Metastatic Pancreatic Carcinoma in the Ovary (tissue), 1 donor: ENCODE data around the genes KIF1C, SCIMP and AIPL1.

- PRO-cap, result no peak
These were observed 579 bp downstream of the ENO3 start for GRCh38 chr17:4951462-4951934.

- PRO-cap, result bidirectional peak, plus-strand start at chr17:4967176, minus-strand start at chr17:4967123; bidirectional peak, plus-strand start at chr17:4967543, minus-strand start at chr17:4967250
These were observed 845 bp downstream of the SPAG7 start for GRCh38 chr17:4966618-4967326.

DNA sequence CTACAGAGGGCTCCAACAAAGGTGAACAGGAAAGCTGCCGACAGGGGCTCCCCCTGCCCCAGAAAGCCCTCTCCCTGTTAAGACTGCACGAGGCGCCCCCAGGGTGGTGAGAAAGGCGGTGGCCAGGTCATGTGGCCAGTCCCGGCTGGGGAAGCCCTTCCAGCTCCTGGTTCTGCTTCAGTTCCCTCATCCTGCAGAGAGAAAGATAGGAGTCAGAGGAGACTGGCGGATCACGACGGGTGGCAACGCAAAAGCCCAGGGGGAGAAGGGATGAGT lies 950 bp upstream of the SPAG7 start:
- PRO-cap, result no peak

DNA sequence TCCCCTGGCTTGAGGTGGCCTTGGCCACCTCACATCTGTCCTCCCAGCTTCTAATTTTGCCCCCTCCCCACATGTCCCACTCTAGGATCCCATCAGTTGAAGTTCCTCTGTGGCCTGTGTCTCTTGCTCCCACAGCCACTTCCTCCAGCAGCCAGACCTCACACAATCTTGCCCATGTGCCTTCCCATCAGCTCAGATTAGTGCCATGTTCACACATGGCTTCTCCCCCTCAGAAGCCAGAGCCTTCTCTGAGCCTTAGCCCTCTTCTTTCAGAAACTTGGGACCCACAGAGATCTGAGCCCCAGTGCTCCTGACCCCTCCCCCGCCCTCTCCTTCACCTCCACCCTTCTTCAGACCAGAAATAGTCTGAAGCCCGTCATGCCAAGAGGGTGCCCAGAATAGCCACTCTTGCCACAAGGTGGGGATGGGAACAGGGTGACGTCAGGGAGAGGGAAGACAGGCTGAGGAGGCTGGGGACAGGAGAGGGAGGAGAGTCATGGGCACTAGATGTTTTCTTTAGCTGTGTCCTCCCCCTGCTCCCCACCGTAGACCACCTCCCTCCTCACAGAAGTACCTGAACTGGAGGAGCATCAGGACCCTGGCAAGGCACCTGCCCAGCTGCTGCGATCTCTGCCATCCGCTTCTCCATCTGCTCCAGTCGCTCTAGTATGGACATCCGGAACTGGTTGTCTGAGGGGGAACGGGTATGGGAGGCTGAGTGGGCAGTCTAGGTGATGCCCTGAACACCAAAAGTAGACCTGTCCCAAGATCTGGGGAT lies 6.4 kb upstream of the SPAG7 start:
- PRO-cap, result no peak

DNA sequence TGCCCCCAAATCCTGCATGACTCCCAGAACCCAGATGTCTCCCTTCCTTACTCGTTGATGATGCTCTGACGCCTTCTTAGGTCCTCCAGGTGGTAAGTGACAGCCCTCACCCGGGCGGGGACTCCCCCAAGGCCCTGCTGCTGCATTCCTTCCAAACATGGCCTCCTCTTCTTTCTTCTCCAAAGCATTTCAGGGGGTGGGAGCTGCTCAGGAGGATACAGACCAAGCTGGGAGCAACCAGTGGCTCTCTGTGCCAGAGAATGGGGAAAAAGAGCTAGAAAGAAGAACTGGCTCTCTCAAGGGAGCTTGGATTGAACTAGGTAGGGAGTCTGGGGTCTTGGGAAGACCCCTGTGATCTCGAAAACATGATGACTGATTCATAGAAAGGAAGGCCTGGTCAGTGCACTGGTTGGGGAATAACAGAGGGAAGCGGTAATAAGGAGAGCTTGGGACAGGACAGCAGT lies 1.9 kb upstream of the CAMTA2 start:
- PRO-cap, result no peak

GRCh38 chr17:4997375-4998425 lies at the start of gene KIF1C:
Gene KIF1C (plus strand): TSS chr17:4997950.
- PRO-cap, result bidirectional peak, plus-strand start at chr17:4997673, minus-strand start at chr17:4997520; bidirectional peak, plus-strand start at chr17:4997950, minus-strand start at chr17:4997886

- PRO-cap, result no peak
These were observed 9.6 kb upstream of the SLC52A1 start for GRCh38 chr17:5044807-5045206.

- PRO-cap, result no peak
These were observed 14.4 kb downstream of the ZNF232 start for GRCh38 chr17:5096817-5098084.

DNA sequence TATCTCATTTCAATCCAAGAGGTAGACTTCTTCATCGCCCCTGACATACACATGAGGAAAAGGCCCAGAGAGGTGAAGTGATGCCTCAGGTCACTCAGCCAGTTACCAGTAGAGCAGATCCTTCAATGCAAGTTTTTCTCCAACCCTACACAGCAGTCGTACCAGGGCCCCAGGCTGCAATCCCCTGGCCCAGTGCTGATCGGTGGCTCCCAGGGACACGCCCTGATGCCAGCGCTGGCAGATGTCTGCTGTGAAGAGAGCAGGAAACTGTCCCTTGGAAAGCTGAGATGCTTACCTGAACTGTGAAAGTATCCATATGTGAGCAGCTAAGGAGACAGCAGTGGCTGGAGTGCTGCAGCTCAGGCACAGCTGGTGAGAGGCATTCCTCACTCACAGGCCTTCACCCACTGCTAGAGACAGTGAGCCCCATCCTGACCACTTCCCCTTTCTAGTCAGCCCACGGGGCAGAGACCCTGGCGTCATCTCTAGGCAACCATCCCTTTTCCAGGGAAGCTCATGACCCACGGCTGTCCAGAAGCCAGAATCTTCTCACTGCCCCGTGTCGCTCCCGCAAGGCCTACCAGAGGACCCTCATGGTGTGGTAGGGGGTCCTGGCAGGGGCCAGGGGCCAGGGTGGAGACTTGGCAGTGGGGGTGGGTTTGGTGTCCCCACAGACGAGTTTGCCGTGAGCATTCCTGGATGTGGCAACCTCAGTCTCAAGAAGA lies at the start of gene SCIMP:
Gene SCIMP, minus strand, starts transcription at position 421 of the 725 bp plus-strand sequence.
- PRO-cap, result no peak

- PRO-cap, result no peak
These were observed 888 bp downstream of the RABEP1 start for GRCh38 chr17:5282952-5283391.

DNA sequence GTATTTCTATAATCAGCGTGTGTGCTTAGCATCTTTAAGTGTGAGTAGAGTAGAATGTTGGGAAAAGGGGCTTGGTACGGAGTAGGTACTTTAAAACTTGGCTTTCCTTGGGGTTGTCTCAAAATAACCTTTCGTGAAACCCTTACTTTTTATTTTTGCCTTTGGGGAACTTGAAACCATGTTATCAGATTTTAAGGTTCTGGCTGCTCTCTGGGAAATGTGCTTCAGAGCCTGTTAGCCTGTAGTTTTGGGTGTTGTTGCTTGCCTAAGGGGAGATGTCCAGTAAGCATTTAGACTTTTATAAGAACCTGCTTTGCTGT lies 1.4 kb downstream of the RABEP1 start:
- PRO-cap, result no peak

GRCh38 chr17:5434706-5435531 lies 4.0 kb downstream of the C1QBP start:
- PRO-cap, result no peak

DNA sequence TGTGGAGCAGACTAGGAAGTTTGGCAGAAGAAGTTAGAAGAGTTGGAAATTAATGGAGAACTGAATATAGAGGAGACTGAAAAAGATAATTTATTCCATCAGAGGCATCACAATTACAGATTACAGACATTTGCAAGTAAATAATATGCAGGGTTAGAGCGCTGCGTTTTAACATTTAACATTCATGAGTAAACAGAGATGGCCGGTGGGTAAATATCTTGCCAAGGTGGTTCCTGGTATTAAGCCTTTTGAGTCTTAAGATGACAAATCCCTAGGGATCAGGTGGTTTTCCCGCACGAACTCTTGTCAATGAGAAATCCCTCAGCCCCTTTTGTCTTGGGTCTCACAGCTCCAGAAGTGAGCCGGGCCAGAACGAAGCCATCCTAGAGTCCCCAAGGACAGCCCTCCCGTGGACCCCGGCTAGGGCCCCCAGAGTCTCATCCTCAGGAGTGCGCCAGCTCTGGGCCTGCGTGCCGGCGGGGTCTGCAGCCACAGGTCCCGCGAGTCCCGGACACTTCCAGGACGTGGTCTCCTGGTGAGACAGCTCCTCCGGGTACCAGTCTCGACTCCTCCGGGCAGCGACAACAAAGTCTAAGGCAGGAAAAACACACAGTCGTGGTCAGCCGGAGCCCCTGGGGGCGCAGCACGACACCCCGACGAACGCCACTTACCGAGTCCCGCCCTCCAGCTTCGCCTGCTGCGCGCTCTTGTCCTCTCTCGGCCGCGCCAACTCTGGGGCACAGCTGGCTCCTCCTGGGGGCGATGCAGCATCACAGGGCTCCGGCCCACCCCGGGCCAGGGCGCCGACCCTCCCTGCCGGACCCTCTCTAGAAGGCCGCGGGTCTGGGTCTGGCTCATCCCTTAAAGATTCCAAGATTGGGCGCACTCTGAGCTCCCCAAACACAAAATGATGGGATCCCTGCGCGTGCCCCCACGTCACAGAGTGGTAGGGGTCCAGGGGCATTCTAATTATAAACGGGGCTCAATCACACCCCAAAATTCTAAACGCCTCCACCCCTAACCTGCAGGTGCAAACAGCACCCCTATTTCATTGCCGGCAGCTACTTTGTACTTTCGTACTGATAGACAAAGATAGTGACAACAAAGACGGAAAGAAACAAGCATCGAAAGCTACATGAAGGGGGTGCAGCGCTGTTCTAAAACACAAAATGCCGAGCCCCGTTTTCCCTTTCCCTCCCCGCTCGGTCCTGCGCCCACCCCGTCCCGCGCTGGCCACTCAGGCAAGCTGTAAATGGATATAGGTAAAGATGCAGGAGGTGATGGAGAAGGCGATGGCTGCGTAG lies 994 bp downstream of the ENSG00000286190 start:
- PRO-cap, result no peak

GRCh38 chr17:5772102-5772498 lies 187.8 kb upstream of the NLRP1 start:
- PRO-cap, result no peak

DNA sequence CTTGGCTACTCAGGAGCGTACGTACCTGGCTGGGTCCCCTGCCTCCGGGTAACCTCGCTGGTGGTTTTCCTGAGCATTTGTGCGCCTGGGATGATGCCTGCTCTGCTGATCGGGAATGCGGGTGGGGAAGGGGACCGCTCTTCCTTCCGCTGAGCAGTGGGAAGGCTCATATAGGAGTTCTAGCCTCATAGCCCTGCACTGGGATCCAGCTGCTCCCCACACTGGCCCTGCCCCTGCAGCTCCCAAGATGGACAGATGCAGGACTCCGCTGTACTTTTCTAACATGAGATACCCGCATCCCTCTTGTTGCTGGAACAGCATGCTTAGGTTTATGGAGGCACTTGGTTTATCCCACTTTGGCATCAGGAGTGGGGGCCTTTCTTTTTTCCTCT lies 1.1 kb downstream of the WSCD1 start:
- PRO-cap, result no peak

GRCh38 chr17:6434922-6435239 lies at the start of gene AIPL1:
Gene AIPL1 (minus strand): TSS chr17:6435121.
- PRO-cap, result no peak

DNA sequence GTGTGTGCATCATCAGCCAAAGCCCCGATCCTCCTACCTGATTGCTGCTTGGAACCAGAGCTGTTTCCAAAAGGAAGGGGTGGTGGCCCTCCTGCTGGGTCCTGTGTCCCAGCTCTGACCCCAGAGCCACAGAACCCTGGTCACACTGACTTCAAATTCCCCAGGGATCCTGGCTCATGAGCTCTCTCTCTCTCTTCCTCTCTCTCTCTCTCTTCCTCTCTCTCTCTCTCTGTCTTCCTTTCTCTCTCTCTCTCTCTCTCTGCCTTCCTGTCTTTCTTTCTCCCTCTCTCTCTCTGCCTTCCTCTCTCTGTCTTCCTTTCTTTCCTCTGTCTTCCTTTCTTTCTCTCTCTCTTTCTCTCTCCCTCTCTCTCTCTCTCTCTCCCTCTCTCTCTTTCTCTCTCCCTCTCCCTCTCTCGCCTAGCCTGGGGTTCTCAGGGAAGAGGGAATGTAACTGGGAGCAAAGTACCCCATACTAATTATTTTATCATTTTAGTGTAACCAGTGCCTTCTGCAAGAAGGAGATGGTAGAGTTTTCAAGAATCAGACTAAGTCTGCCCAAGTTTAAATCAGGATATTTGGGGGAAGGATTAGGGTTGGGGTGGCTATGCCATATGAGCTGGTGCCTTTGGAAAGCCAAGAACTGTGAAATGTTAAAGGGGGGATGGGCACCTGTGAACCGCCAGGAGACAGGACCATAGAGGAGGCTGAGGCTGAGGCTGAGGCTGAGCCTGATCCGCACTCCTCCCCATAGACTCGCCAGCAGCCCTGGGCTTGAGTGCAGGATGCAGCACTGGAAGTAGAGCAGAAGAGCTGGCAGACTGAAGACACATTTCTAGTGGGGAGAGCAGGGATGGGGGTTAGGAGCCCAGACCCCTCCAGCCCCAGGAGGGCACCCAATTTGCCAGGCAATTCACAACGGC lies 8.8 kb downstream of the PIMREG start:
- PRO-cap, result no peak

DNA sequence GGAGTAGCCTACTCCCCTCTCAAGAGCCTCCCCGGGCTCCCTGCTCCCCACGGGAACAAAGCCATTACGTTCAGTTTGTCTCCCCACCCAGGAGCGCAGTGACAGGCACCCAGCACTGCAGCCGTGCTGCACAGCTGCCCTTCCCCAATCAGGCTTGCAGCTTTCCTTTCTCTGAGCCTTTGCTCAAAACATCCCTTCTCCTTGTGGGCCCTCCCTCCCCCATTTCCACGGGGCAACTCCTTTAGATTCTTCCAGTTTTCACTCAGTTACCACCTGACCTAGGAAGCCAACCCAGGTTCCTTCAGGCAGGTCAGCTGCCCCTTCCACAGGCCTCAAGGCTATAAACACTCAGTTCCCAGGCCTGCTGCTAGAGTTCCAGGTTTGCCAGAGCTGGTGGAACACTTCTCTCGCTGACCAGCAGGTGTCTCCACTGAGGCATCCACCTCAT lies 28.7 kb downstream of the PIMREG start:
- PRO-cap, result unidirectional peak, plus-strand start at position 370 of the sequence

GRCh38 chr17:6702467-6703418 lies 10.4 kb downstream of the SLC13A5 start:
- PRO-cap, result no peak

DNA sequence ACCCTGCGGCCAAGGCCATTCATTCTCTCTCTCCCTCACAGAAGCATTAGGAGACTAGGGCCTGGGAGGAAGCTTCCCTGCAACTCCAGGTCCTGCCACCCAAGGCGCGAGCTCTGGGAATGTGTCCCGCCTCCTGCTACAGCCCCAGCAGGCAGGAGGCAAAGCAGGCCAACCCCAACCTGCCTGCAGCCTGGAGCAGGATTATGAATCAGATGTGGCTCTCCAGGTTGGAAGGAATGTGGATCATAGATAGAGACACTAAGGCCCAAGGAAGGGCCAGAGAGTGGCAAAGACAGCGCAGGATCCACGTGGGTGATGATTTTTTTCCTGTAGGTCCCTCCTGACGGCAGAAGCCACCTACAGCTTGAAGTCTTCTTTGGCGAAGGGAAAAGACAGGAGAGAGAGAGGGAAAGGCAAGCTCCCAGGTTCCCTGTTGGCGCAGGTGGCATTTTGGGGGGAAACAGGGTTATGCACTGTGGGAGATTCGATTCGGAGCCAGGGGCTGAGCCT lies 694 bp downstream of the SLC13A5 start:
- PRO-cap, result no peak